Right common carotid artery plus branches (tissue), 1 donor: ENCODE data around the genes SLC22A13, RPL14 and ZNF619.

DNA sequence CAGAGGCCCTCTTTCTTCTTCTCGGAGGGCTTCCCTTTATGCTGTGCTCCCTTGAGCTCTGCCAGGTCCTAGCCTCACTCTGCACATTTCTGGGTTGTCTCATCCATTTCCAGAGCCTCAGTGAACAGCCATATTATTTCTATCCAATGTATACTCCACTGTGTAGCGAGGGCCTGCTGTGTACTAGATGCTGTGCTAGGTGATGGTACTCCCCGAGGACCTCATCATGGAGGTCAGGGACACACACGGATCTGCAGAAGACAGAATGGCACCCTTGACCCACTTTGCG, 18.3 kb downstream of the ACAA1 start:
- PRO-cap = no peak

DNA sequence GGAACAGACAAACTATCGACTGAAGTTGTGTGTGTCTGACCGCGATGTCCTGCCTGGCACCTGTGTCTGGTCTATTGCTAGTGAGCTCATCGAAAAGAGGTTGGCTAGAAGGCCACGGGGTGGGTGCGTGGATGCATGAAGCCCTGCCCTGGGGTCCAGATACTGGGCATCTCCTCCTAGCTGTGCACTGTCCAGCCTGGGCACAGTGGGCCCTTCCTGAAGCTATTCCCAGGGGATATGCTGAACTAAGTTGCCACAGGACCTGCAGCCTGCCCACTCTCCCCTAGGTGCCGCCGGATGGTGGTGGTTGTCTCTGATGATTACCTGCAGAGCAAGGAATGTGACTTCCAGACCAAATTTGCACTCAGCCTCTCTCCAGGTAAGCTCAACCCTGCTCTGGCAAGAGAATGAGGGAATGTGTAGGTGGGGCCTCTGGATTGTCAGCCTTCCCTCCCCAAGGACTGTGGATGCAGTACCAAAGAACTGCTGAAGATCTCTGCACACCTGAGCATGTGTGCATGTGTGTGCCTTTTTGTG, 2.1 kb downstream of the MYD88 start:
- PRO-cap = no peak

DNA sequence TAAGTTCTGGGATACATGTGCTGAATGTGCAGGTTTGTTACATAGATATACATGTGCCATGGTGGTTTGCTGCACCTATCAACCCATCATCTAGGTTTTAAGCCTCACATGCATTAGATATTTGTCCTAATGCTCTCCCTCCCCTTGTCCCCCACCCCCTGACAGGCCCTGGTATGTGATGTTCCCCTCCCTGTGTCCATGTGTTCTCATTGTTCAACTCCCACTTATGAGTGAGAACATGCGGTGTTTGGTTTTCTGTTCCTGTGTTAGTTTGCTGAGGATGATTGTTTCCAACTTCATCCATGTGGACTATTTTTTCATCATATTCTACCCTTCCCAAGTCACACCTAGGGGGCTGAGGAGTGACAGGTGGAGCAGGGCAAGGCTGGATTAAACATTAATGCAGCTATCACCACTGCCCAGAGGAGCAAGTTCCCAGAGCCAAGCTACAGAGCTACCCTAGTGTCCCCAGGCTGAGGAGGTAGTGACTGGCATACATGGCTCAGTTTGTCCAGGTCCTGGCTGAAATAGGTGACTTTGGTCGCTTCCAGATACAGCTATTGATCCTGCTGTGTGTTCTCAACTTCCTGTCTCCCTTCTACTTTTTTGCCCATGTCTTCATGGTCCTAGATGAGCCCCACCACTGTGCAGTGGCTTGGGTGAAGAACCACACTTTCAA, at the start of gene SLC22A13:
SLC22A13 (plus strand) TSS at position 449 of the 679 bp plus-strand sequence.
- PRO-cap = no peak

- PRO-cap = no peak
These were observed 10.8 kb downstream of the EXOG start for GRCh38 chr3:38506694-38507673.

GRCh38 chr3:38519559-38519880, 23.4 kb downstream of the EXOG start:
- PRO-cap = no peak

- PRO-cap = no peak
These were observed 181 bp downstream of the SCN10A start for GRCh38 chr3:38815870-38816202.

DNA sequence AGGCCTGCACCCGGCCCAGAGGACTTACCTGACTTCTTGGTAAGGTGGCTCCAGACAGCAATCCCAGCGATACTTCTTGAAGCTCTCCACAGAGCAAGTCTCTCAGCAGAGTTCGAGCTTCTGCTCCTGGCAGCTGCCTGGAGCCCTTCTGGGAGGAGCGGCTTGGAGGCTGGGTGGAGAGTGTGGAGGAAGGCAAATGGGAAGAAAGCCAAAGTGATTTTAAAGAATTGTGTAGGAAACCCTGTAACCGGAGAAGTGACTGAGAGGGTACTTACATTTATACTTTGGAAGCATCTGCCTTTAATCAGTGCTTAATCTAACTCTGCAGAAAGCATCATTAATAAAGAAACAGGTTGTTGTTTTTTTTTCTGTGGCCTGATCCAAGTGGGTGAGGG, 91.5 kb downstream of the SCN11A start:
- PRO-cap = no peak

- PRO-cap = bidirectional peak, plus-strand start at chr3:39135508, minus-strand start at chr3:39135231
These were observed 18.4 kb downstream of the CSRNP1 start for GRCh38 chr3:39135004-39135357.

DNA sequence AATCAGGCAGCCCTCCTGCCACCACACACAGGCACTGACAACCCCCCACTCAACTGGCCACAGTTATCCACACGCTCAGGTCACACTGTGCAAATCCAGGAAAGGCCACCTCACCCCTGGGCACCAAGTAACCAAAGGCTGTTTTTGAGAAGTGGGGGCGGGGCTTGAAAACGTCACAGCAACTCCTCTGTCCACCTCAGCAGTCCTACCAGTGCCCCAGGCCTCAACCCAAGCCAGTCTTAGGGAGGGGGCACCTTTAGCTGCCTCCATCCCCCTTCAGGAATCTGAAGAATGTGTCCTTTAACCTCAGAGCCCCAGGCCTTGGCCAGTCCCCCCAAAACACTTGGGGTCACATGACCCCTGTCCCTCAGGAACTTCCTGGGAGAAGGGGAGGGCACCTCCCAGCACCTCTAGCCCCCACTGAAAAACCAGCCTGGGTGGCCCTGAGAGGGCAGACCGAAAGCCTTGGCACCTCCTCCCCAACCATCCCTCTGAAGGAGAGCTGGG, 2.0 kb downstream of the CSRNP1 start:
- PRO-cap = bidirectional peak, plus-strand start at position 202 of the sequence, minus-strand start at position 118 of the sequence

DNA sequence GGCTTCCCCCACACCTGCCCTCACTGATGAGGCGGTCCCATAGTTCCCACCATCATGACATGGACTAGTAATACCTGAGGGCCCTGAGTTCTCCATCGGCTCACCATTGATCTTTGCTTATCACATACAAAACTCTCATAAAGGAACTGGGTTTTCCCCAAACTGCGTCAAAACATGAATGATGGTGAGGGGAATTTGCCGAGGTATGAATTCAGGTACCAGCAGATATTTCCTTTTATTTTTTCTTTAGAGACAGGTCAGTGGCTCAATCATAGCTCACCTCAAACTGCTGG, 1.5 kb upstream of the CCR8 start:
- PRO-cap = no peak

GRCh38 chr3:39361689-39361893, 21.6 kb upstream of the SLC25A38 start:
- PRO-cap = no peak

DNA sequence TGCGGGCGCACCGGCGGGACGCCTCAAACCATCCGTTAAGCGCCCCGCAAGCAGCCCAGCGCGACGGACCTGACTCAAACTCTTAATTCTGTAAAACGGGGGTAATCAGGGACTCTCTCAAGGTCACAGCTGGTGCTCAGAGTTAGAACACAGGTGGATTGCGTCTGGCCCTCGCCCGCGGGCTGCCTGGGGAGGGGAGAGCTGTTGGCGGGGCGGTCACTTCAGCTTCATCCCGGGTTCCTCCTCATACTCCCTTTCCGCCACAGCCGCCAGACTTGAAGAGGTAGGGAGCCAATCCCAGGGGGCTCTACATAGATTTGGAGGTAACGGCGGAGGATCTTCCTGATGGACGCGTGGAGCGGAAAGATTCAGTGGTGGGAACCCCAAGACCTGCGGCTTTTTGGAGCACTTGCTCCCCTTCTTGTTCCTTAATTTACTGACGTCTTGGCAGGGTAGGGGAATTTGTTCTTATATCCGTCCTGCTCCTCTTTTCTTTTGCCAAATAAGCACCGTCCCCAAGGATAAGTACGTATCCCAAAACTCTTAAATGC, 930 bp downstream of the MYRIP start:
- PRO-cap = no peak

DNA sequence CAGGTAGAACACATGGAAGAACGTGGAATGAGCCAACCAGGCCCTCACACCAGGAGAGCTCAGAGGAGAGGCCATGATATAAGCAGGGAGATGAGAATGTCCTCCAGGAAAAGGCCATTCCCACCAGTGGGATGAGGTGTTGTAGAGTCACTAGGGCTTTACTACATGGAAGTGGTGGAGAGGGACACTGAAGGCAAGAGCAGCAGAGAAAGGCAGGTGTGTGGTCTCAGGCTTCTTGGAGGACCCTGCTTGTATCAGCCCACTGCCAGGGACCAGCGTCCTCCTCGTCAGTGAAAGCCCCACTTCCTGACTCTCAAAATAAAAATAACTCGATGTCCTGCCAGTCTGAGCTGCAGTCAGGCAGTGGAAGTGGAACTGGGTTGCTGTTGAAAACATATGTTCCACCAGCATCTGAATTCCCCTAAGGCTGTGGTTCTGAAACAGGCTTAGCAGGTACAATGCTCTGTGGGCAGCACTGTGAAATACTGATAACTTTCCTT, 121.7 kb upstream of the EIF1B start:
- PRO-cap = no peak

- PRO-cap = no peak
These were observed 16.8 kb upstream of the EIF1B start for GRCh38 chr3:40292603-40293153.

DNA sequence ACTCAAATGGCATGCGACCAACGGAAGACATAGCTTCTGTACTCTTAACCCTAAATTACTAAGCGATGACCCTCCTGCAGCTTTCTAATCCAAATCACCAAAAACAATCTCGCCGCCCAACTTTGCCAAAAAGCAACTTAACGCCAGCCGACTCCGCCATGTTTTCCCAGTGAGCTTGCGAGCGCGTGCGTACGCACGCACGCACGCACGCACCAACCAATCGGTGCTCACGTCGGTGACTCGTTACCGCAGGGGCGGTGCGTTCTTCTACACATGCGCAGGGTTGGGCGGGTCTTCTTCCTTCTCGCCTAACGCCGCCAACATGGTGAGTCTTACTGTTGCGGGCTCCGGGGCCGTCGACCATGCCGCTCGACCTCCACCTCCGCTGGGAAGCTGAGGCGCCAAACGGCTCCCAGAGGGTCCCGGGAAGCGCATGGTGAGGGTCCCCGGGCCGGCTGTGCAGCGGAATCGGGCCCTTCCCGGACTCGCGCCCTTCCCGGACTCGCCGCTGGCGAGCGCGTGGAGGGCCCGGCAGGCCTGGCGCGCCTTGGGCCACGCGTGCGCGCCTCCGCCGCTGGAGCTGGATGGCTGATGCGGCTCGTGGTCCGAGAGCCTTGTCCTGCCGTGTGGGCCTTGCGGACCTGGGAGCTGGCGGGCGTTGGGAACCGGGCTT, at the start of gene RPL14:
RPL14 (plus strand) TSS at position 301 of the 673 bp plus-strand sequence.
- PRO-cap = bidirectional peak, plus-strand start at position 301 of the sequence, minus-strand start at position 165 of the sequence

GRCh38 chr3:40476474-40477599, at the start of gene ZNF619:
TSS of gene ZNF619 (plus strand) at chr3:40477122.
- PRO-cap = bidirectional peak, plus-strand start at chr3:40477124, minus-strand start at chr3:40477061

- PRO-cap = no peak
These were observed 1.2 kb upstream of the ZNF620 start for GRCh38 chr3:40504487-40505176.

DNA sequence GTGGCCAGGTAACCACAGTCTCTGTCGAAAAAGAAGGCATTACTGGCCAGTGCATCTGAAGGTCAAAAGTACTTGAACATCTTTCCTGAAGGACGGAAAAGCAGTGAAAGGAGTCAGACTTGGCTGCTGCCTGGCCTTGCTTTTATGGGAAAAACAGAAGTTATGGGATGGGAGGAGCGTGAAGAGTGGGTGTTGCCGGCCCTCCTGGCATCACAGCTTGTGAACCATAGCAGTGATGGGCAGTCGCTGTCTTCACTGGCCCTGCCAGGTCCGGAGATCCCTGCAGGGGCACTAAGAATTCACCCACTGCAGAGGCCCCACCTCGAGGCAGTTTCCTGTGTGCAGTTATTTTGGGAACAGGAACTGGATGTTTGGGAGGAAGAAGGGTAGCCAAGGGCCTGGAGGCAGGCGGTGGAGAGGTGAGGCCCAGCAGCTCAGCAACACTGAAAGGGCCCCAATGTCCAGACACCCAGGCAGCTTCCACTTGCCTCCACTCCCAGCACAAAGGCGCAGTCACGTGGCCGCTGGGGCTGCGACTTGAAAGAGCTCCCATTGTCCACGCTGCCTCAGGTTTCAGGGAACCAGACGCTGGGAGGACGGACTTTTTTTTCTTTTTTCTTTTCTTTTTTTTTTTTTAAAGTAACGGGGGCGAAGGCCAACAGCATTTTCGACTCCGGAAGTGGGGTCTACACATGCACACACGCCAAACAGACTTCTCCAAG, 255.6 kb downstream of the ZNF621 start:
- PRO-cap = bidirectional peak, plus-strand start at position 569 of the sequence, minus-strand start at position 442 of the sequence

- PRO-cap = no peak
These were observed 275.0 kb upstream of the CTNNB1 start for GRCh38 chr3:40924370-40924681.

DNA sequence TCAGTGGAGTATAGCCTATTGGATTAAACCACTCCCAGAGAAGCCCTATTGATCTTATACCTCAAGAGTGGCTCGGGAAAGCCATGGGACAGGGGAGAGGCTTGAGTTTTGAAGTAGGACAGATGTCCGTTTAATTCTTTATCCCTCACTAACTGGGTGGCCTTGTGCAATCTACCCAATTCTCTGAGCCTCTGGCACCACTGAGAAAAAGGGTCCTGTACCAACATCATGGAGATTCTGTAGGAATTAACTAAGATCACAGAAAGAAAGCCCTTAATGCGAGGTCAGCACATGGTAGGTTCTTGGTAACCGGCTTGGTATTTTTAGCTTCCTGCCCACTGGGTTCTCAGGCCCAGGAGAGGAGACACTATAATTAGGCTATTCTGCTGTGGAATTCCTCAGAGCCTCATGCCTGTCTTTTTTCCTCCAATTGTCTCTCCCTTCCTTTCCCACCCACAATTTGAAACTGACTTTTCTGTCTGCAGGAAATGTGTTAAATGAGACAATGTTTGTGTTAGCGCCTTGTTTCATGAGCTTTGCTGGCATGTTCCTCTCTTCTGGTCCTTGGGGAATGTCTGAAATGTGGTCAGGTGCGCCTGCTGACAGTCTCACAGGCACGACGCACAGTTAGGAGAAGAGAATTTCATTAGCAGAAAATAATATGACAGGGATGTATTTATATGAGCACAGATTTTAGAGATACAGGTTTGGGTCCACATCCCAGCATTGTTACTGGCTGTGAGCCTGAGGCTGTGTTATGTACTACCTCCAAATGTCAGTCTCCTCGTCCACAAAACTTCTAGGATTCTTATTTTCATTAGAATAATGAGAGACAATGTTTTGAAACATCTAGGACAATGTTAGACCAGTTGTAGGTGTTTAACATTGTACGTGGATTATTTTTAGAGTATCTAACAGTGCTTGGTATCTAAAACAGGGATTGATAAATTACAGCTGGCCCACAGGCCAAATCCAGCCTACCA, 223.6 kb upstream of the CTNNB1 start:
- PRO-cap = no peak